Osteoblast (primary cell): ENCODE results near the genes CANX, SCGB3A1, OR2Y1 and MGAT1.

DNA sequence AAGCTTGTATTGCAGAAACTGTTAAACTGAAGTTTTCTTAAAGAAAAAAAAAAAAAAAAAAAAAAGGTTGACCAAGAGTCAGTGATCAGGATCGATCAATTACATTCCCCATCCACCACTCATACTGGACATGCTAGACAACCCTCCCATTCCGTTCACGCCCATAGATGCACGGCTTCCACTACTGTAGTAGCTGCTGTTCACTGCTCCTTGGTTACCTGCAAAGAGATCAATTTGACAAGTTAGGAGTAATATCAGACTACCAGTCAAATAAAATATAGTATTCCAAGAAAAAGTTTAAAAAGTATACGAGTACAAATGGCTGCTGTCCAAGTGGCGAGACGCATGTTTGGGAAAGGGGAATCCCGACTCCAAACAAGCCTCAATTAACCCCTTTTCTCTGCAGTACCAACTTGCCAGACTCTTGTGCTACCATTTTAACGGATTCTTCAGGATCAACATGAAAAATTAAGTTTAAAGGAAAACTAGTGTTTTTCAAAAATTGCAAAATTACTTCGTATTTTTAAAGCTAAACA lies 8.7 kb downstream of the HNRNPH1 start:
- CAGE, long polyA plus RNA: no peak
- RRBS: no CpG with 5 or more reads among the region's 10 CpGs

DNA sequence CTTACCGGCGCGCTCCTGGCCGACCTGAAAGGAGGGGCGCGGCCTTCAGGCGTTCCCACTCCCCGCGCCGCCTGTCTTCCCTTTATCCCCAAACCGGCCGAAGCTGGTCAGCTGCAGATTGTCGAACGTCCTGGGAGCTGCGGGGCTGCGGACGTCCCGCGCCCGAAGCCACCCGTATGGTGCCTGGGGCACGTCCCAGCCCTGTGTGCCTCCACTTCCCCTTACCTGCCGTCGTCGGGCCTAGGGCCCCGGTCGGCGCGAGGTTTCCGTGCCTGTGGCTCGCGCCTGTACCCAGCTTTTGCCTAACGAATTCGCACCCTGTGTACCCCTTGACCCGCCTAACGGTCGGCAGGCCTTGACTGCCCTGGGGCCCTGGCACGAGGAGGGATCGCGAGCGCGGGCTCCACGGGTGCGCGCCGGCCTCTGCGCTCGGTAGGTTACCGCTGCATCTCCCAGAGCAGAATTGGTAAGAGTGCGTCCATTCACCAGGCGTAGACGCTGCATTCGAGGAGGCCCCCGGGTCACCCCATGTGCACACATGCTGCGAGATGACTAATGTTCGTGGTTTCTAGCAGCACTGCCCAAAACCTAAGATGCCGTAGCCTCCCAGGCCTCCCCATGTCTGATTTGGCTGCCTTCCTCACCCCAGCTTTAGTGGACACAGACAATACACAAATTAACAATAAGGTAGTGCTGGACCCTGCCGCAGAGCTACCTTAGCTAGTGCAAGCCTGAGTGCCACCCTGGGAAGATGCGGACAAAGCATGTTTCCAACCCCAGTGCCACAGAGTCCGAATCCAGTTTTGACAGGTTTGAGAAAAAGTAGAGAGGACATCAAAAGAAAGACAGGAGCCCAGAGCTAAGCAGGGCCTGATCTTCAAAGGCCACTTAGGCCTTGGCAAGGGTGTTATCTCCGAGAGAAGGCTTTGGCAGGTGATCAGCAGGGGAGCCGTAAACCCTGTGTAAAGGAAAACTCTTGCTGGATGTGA lies 915 bp upstream of the HNRNPH1 start:
- CAGE, long polyA plus RNA: no peak
- RRBS: 2% methylated on average over 25 of the region's 62 CpGs

- CAGE, long polyA plus RNA: no peak
- RRBS: 1% methylated on average over 14 of the region's 71 CpGs
These were observed 704 bp upstream of the CANX start for GRCh38 chr5:179697708-179698818.

- CAGE, long polyA plus RNA: start-site peak on the plus strand at chr5:179698934-179699060, 1,251 and 1,584 reads in 2 replicates
- RRBS: 1% methylated on average over 36 of the region's 67 CpGs
These were observed at the start of gene CANX for GRCh38 chr5:179698835-179699496. TSS of gene CANX (plus strand) at chr5:179698967.

DNA sequence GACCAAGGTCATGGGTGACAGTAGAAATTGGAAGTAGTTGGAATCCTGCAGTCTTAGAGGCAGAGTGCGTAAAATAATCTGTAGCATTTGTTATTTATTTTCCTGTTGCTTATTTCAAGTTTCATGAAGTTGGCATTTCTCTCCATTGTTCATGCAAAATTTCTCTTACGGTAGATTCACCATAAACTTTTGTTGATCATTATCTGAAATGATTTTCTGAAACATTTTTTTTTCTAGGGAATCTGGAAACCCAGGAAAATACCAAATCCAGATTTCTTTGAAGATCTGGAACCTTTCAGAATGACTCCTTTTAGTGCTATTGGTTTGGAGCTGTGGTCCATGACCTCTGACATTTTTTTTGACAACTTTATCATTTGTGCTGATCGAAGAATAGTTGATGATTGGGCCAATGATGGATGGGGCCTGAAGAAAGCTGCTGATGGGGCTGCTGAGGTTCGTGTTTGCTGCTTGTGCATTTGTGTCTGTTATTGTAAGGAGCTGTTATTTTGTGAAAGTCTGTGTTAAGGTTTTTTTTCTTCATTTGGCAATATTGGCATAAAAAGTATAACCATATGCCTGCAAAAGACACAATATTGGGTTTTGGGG lies 10.0 kb upstream of the MAML1 start:
- CAGE, long polyA plus RNA: no peak
- RRBS: no CpG with 5 or more reads among the region's 4 CpGs

DNA sequence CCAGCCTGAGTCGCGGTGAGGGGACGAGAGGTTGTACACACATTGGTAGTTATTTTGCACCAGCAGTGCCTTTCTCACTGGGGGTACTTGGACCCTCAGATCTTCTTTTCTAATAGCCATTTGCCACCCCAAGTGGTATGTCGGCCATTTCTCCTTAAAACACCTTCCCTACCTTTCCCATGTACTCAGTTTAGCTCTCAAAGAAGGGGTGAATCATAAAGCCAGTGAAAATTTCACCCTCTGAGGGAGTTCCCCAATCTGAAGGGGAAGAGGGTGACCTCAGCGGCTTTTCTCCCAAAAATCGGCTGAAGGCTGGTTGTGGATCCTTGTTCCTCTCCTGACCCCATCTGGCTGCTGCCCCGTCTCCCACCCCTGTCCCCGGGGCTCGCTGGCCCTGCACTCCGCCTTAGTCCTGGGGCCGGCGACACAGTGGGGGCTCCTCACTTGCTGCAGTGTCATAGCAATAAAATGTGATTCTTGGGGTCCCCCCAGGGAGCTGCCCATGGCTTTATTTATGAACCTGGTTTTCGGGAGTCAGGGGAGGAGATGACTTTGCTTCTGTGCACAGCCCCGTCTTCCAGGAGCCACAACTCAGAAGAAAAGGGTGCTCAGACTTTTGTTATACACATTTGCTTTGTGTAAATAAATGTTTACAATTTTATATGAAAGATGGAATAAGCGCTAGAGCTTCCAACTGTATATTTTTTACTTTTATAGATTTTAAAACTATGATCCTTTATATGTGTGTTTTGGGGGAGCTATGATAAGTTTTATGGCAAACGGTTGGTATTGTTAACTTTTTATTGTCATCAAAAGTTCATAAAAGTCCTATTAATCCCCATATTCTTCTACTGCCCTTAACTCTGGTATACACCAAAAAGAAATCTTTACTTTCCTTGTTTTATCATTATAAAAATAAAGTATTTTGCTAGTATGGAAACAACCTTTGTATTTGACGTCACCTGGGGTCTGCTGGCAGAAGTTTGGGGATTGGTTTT lies 17.1 kb upstream of the LTC4S start:
- CAGE, long polyA plus RNA: no peak
- RRBS: 80% methylated on average over 3 of the region's 17 CpGs

DNA sequence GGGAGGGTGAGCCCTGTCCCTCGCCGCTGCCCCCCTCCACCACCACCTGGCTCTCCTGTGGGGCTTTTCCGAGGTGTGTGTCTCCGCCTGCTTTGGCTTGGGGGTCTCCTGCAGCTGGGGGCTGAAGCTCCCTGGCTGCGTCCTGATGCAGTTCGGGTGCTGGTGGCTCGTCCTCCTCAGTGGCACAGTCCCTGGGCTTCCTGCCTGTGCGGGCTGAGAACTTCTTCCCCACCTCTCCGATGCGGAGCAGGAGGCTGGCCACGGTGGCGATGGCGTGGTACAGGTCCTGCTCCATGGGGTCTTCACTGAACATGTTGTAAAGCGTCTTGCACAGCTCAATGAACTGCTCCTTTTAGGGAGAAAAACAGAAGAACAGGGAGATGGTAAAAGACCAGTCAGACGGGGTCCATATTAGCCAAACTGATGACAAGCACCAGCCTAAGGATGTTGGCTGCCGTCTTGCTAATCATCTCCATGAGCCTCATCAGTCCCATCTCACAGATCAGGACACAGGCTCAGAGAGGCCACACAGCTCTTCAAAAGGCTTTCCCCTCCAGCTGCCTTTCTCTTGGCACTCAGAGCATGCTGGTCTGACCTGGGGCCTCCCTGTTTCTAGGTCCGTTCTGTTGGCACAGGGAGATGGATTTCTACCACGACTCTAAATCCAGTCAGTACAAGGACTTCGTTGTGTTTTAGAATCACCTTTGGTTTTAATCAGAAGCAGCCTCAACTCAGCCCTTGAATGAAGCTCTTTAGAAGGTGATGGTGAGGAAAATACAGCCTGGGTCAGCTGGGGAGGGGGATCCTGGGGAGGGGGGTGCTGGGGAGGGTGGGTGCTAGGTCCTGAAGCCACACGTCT lies 5.4 kb upstream of the MRNIP start:
- CAGE, long polyA plus RNA: no peak
- RRBS: no CpG with 5 or more reads among the region's 20 CpGs

DNA sequence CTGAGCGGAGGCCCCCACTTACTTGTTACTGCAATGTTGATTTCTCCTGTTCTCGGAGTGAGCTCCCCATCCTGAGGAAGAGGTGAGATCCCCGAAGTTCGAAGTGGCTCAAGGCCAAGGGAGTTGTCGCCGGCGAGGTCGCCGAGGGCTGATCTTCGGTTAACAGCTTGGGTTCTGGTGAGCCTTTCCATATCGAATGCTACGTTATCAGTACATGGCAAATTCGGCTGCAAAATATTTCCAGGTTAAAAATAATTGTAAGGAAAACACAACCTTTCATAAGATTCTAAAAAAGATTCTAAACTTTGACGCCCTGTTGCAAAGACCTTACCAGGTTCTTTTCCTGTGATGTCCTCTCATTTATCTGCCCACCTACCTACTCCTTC lies 59.1 kb upstream of the TBC1D9B start:
- CAGE, long polyA plus RNA: no peak
- RRBS: no CpG with 5 or more reads among the region's 14 CpGs

DNA sequence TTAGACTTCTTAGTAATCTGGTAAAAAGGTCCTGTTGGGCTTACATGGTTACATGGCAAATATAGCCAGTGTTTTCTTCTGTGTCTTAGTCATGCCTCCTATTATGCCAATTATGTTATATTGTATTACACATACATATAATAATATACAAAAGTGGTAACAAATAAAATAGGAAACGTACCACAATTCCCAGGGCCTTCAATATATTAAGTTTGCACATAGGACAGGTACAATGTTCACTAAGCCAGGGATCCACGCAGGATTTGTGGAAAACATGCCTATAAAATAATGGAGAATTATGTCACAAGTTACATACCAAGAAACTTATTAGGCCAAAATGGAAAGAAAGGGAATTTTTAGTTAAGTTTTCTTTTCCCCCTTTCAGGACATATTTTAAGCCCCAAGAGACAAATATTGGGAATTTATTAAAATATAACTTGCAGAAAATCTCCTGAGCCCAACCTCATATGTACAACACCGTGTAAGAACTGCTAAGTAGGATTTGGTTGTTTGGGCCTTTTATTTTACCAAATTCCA lies 62.6 kb upstream of the TBC1D9B start:
- CAGE, long polyA plus RNA: no peak
- RRBS: no CpG with 5 or more reads among the region's 3 CpGs

DNA sequence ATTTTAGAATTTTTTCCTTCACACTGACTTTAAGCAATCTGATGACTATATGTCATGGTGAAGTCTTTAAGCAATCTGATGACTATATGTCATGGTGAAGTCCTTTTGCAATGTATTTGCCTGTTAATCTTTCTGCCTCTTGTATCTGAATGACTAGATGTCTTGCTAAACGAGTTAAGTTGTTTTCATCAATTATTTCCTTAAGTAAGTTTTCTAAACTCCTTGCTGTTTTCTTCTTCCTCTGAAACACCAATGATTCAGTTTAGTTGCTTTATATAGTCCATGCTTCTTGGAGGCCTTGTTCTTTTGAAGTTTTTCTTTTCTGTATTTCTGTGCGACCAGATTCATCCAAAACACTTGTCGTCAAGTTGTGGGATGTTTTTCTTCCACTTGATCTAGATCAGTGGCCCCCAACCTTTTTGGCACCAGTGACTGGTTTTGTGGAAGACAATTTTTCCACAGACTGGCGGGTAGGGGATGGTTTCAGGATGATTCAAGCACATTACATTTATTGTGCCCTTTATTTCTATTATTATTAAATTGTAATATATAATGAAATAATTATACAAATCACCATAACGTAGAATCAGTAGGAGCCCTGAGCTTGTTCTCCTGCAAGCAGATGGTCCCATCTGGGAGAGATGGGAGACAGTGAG lies 80.2 kb downstream of the RNF130 start:
- CAGE, long polyA plus RNA: no peak
- RRBS: no CpG with 5 or more reads among the region's 5 CpGs

DNA sequence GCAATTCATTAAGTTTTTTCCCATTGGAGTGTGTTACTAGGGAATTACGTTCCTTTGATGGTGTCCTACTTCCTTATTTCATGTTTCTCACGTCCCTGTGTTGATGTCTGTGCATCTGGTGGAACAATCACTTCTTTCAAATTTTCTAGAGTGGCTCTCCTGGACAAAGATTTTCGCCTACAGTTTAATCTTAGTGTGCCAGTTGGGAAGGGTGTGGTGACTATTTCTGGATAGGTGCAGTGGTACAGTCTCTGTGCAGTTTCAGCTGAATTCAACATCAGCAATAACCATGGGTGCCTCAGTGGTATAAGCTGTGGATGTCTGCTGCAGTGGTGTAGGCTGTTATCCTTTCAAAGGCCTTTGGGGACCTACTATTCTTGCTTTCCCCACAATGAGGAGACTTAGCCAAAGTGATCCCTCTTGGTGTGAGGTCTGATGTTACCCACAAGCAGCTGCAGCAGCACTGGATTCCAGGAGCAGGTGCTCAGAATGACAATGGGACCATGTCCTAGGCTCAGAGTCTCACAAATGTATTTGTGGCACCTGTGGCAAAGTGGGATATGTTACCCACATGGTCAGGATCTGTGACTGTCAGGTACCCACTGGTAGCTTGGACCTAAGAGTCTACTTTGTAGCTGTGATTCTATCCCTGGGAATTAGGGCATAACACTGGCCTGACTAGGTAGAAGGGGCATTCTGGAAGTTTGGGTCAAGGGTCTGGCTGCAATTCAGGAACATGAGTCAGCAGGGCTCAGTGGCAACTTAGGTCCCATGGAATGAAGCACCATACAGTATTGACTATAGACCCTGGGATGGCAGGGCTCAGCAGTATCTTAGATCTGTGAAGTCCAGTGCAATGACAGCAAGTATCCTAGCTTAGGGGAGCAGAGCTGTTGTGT lies 70.4 kb downstream of the RNF130 start:
- CAGE, long polyA plus RNA: no peak
- RRBS: no CpG with 5 or more reads among the region's 3 CpGs

GRCh38 chr5:180072567-180073076 lies 1.1 kb upstream of the RNF130 start:
- CAGE, long polyA plus RNA: no peak
- RRBS: 74% methylated on average over 7 of the region's 29 CpGs

DNA sequence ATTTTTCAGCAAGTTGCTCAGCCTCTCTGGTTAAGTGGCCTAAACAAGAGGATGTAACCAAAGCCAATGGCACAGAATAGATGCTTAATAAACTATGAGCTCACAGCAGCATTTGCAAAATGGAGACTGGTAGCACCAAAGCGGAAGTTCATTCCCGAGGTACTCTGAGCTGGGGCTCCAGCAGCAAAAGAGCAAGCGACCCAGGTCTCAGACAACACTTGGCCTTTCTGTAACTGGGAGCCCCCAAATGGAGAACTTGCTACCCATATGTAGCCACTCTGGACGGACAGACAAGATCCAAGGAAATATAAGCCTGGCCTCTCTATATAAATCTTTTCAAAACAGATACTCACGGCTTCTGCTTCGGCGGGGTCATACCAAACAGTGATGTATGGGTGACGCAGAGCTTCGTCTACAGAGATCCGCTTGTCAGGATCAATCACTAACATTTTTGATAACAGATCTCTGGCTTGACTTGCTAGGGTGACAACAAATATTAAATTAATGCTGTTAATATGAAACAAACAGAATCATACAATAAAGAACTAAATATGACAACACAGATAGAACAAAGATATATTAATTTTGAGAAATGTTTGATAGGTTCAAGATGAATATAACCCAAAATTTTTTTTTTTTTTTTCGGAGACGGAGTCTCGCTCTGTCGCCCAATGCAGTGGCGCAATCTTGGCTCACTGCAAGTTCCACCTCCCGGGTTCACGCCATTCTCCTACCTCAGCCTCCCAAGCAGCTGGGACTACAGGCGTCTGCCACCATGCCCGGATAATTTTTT lies 31.9 kb upstream of the RASGEF1C start:
- CAGE, long polyA plus RNA: no peak
- RRBS: no CpG with 5 or more reads among the region's 19 CpGs

GRCh38 chr5:180324942-180325388 lies 28.2 kb downstream of the GFPT2 start:
- CAGE, long polyA plus RNA: no peak
- RRBS: no CpG with 5 or more reads among the region's 9 CpGs

DNA sequence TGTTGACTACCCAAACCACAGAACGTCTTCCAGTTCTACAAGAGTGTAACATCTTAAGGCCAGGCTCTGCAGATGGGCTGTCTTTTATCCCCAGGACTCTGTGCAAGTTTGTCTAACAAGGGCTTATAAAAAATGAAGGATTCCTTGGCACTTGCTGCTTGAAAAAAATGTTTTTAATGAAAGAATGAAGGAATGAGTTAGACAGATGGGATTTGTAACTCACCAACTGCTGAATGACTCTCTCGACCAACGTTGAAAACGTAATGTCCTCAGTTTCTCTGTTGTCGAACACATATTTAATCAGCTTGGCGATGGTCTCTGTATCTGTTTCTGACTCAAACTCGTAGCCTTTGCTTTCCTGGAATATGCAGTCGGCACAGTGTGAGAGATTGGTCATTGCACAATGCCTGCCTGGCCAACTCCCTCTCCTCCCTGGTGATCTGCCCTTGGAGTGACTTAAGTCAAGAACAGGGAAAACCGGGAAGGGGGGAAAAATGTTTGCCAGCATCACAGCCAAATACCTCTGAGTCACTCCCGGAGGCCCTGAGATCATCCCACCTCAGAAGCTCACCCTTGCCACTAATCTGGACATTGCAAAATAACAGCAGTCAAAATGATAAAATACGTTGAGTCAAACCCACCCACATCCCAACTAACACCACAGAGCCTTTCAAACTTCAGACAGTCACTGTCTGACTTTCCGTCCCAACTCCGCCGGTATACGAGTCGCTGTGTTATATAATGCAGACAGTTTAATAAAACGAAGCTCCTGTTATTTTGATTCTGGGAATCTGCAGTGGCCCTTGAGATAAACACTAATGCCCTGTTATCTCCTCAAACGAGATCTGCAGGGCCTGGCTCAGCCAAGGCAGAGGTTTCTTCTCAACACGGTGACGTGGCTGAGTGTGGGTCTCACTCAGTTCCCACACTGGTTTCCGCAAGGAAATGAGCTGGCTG lies 22.4 kb downstream of the GFPT2 start:
- CAGE, long polyA plus RNA: no peak
- RRBS: no CpG with 5 or more reads among the region's 21 CpGs

DNA sequence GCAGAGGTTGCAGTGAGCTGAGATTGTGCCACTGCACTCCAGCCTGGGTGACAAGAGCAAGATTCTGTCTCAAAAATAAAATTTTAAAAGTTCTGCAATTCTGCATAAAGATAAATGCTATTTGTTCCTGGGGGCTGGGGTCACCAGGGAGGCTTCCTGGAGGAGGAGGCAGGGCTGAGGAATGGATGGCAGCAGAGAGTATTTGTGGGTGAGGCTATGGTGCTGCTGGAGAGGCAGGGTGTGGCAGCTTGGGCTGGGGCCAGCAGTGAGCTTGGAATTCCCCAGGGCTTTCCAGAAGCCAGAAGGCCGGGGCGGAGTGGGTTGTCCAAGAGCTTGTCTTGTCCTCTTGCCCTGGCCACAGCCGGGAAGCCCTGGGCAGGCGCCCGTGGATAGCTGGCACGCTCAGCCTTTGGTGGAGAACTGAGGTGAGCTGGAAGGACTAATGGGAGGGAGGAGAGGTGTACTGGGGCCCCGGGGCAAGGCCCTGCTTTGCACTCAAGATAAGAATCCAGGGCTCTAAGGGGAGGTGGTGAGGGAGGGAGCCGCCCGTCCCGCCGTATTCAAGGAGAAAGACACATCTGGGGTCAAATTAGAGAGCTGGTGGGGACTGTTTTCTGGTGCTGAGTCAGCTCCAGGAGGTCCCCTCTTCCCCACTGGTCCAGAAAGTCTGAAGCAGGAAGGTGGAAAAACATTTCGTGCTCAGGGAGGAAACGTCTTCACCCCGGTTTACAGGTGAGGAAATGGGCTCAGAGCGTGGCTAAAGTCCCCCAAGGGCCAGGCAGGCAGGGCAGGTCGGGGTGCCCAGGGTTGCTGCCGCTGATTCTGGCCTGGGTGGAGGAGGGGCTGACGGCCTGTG lies 27.0 kb upstream of the CNOT6 start:
- CAGE, long polyA plus RNA: no peak
- RRBS: 11% methylated on average over 6 of the region's 18 CpGs

DNA sequence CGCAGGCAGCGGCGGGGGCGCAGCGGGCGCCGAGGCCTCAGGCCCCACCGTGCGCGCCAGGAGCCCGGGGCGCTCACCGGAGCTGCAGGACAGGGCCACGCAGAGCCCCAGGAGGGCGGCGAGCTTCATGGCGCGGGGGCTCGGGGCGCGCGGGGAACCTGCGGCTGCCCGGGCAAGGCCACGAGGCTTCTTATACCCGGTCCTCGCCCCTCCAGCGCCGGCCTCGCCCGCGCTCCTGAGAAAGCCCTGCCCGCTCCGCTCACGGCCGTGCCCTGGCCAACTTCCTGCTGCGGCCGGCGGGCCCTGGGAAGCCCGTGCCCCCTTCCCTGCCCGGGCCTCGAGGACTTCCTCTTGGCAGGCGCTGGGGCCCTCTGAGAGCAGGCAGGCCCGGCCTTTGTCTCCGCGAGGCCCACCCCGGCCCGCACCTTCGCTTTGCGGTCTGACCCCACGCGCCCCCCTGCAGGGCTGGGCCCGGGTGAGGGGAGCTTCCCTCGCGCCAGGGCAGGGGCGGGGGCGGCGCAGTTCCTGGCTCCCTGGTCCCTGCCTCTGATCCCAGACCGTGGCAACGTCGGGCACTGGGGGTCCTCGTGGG lies at the start of gene SCGB3A1:
SCGB3A1 (minus strand) TSS at position 166 of the 592 bp plus-strand sequence.
- CAGE, long polyA plus RNA: no peak
- RRBS: 10% methylated on average over 34 of the region's 62 CpGs

DNA sequence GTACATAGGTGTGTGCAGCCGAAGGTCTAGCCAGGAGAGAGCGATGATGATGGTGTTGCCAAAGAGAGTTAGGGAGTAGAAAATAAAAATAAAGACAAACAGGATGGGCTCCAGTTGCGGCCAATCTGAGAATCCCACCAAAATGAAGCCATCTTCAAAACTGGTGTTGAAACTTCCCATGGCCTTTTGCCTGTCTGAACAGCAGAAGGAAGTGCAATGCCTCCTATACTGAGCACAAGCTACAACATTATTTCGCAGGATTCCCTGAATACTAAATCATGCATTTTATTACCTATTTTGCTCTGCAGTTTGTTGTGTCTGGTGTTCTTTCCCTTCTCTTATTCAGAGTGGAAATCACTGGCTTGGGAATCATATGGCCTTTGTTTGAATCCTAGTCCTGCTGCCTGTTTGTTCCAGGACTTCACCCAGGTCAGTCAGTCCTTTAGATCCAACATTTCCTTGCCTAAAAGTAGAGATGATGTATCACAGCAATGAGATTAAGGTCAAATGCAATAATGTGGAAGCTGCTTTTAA lies at the start of gene OR2Y1:
OR2Y1 (minus strand) TSS at position 180 of the 534 bp plus-strand sequence.
- CAGE, long polyA plus RNA: no peak
- RRBS: no CpG with 5 or more reads among the region's 4 CpGs

DNA sequence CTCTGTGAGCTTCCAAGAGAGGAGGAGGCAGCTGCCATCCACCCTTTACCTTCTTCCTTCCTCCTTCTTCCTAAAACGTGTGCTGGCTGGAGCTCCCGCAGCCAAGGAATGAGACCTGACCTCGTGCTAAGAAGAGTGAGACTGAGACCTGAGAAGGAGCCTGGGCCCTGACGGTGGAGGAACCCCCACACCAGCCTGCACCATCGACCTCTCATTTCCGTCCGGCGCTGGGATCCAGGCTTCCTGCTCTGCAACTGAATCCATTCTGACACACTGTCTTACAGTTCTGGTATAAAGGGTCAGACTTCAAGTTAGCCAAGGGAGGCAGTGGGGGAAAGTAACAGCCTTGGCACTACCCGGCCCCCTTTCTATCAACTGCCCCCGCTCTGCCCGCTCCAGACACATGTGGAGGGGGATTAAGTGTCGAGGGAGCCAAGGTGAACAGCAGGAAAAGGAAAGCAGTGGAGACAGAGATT lies 16.0 kb downstream of the MGAT1 start:
- CAGE, long polyA plus RNA: no peak
- RRBS: no CpG with 5 or more reads among the region's 12 CpGs

GRCh38 chr5:180802650-180803545 lies at the start of gene MGAT1:
TSS of gene MGAT1 (minus strand) at chr5:180802806.
- CAGE, long polyA plus RNA: start-site peak on the minus strand at chr5:180802782-180802847, 701 and 427 reads in 2 replicates
- RRBS: 5% methylated on average over 40 of the region's 72 CpGs